BJ (cell line): ENCODE data around the genes ADGRV1 and GPR150.

- CAGE, long polyA plus RNA, result no peak
- RRBS, result no CpG with 5 or more reads among the region's 2 CpGs
These were observed 6.9 kb downstream of the LYSMD3 start for GRCh38 chr5:90522274-90523087.

DNA sequence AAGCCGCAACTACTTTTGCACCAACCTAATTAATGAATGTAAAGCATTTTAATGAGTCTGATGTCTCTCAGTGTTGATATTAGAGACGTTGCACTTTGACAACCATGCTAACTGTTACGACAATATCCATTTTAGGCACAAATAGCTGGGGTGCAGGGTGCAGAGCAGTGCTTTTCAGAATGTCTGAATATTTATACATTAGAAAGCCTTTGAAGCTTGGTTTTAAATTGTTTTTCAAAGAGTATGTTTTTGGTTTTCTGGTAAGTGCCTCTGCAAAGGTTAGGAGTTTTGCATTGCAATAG, 1.0 kb upstream of the LYSMD3 start:
- CAGE, long polyA plus RNA, result no peak
- RRBS, result no CpG with 5 or more reads among the region's 3 CpGs

DNA sequence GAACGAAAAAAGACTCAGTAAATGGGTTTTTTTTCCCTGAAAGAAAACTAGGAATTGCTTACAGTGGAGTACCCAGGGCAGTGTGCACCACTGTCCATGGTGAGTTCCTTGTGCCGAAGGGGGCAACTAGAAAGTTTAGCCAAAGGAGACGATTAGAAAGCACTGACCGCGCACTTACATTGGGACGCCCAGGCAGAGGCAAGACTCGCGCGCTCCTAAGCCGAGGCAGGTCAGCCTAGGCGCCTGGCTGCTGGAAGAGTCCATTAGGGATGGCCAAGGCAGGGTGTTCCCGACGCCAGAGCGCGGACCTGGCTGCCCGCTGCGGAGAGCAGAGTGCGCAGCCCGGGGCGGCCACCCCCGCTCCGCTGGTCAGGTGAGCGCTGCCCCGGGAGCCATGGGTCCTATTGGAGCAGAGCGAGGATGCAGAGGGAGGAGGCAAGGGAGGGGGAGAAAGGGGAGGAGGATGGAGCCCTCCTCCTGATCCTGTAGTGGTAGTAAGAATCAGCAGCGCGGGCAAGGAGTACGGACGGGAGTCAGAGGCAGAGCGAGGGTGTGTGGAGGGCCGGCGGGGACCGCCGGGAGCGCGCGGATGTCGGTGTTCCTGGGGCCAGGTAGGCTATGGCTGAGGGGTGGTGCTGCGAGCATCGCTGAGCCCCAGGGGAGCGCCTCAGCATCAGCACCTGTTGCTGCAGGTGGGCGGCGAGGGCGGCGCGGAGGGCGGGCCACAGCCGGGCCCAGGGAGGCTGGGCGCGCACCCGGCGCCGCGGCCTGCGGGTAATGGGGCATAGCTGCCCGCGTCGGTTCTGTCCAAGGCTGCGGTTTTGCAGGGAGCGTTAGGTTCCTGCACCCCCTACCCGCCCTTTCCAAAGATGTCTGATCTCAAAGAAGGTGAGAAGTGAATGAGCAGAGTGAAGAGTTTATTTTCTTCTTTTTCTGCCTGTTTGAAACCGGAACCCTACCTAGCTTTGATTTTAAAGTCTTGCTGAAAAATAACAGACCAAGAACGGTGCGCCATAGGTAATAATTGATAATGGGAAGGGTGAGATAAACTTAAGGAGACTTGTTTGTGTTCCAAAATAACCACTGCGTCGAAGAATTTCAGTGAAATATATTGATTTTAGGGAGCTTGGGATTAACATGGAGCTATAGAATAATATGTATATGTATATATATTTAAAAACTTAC, at the start of gene ADGRV1:
ADGRV1 (plus strand) TSS at position 491 of the 1,185 bp plus-strand sequence.
- CAGE, long polyA plus RNA, result no peak
- RRBS, result 6% methylated on average over 6 of the region's 66 CpGs

DNA sequence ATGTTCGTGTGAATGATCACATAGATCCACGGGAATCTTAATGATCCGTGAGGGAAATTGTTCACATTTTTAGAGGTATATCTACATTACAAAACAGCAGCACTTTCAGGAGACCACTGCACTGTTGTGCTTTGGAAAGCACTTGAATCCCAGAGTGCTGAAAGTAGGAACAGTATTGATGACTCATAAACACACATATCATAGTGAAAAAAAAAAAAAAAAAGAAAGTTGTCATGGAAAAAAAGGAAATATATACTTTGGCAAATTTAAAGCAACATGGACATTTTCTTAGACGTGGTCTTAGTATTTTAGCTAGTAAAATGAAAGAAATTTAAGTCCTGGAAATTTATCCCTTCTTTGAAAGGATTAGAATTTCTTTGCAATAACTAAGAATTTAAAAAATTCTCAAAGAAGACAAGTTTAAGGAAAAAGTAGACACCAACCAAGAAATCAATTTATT, 55.4 kb downstream of the ADGRV1 start:
- CAGE, long polyA plus RNA, result no peak
- RRBS, result no CpG with 5 or more reads among the region's 4 CpGs

DNA sequence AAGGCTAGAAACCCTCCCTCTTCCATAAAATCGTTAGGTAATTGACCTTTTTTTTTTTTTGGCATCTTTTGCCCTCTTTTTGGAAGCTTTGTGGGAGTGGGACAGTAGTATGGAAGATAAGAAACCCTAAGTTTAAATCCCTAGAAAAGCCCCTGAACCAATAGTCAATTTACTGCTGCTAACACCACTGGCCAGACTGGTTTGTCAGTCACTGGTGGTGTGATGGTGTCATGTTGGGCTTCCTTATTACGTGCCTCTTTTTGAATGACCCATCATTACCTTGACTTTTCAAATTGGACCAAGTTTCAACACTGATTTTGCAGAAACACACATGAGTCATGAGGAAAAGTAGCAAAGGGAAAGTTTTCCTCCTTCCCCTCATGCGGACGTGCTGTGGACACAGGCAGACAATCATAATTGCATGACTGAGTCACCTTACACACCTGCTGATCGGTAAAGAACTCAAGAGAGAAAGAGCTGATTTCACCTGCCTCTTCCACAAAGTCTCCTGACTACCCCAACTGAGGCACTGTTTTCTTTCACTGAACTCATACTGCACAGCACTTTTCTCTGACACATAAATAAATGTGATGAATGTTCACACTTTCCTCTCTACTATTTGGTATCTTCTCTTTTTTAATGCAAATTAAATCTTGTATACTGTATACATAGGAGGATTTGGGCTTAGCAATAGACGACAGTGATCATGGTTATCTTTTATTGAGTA, 324.5 kb downstream of the ARRDC3 start:
- CAGE, long polyA plus RNA, result no peak
- RRBS, result no CpG with 5 or more reads among the region's 6 CpGs

DNA sequence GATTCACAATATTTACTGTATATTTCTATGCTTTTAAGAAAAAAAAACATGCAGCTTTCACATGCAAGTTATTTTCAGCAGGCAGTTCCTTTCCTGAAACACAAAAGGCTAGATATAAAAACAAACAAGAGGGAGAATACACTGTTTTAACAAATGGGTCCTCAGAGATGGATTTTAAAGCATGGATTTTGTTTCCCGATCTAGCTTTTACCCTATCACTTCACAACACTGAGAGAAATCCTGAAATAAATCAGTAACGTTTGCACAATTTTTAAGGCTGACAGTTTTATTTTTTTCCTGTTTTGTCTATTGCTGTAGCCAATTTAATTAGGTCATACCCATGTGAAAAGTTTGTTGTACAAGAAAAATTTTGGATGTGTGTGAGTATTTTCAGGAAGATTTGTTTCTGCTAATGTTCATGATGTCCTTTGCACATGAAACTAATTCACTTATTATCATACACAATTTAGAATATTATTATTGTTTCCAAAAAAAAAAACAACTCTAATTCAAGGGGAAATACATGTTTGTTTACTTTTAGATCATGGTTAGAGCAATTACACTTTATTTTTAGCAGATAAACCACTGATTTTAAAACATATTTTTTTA, 237.9 kb downstream of the ARRDC3 start:
- CAGE, long polyA plus RNA, result no peak
- RRBS, result no CpG with 5 or more reads among the region's 2 CpGs

DNA sequence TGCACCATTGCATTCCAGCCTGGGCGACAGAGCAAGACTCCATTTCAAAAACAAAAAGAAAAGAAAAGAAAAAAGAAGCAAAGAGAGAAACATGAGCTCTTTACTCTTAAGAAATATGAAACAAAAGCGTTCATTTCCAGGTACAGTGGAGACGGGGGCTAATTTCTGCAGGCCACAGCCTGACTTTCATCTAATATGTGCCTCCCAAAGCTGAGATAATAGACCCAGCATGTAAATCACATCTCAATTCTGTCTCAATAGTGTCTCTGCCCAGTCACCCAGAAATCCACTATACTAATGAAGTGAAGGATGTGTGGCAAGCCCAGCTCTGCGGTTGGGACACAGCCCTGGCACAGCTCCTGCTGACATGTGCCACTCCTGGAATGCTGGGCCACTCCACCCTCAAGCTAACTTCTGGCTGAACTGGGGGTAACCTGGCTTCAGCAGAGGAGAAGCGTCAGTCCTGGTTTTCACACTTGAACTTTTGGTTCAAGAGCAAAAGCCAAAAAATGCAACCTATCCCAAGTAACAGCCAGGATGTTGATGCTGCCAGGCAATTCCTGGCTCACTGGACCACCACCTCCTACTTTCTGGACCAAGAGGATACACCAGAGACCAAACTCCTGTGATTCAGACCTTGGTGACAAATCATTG, 86.5 kb downstream of the ARRDC3 start:
- CAGE, long polyA plus RNA, result no peak
- RRBS, result no CpG with 5 or more reads among the region's 5 CpGs

DNA sequence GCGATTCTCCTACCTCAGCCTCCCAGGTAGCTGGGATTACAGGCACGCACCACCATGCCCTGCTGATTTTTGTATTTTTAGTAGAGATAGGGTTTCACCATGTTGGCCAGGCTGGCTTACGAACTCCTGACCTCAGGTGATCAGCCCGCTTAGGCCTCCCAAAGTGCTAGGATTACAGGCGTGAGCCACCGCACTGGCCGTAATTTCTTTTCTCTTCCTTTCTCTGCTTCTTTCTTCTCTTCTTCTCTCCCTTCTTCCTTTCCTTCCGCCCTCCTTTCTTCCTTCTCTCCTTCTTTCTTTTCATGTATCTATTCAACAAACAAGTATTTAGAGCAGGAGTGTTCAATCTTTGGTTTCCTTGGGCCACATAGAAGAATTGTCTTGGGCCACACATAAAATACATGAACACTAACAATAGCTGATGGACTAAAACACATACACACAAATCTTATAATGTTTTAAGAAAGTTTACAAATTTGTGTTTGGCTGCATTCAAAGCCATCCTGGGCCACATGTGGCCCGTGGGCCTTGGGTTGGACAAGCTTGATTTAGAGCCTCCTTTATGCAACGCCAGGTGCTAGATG, 72.3 kb downstream of the ARRDC3 start:
- CAGE, long polyA plus RNA, result no peak
- RRBS, result no CpG with 5 or more reads among the region's 10 CpGs

- CAGE, long polyA plus RNA, result no peak
- RRBS, result no CpG with 5 or more reads among the region's 2 CpGs
These were observed 988.5 kb upstream of the ARRDC3 start for GRCh38 chr5:92371599-92371991.

DNA sequence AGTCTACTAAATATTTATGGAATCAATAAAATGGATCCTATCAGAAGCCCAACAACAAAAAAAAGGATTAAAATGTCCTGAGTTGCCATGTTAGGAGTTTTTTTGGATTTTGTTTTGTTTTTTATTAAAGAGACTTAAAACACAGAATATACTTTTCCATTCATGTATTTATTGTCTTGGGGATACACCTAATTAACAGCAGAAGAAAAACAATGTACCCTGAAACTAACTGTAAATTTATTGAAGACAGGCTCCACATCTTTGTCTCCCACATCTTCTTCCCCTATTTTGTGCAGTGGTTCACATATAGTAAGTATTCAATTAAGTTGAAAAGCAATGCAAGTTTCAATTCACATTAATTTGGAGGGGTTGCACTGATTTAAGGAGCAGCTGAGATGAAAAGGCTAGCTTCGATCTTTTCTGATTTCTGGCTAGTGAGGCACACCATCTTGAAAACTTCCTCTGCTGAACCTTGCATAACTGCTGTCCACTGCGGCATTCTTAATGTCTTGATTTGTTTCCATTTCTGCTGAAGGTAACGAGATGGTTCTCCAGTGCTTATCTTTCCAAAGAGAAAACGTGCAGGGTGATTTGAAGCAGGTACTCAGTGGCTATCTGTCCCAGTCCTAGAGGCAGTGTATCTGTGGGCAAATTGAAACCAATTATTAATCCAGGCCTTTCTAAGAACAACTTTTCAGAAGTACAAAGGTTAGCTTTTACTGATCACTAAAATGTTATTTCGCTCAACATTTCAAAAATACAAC, 172.0 kb upstream of the NR2F1 start:
- CAGE, long polyA plus RNA, result no peak
- RRBS, result no CpG with 5 or more reads among the region's 5 CpGs

GRCh38 chr5:93457579-93458220, 125.3 kb upstream of the NR2F1 start:
- CAGE, long polyA plus RNA, result no peak
- RRBS, result no CpG with 5 or more reads among the region's 17 CpGs

- CAGE, long polyA plus RNA, result no peak
- RRBS, result 61% methylated on average over 30 of the region's 83 CpGs
These were observed 12.1 kb upstream of the NR2F1 start for GRCh38 chr5:93570563-93571707.

- CAGE, long polyA plus RNA, result no peak
- RRBS, result no CpG with 5 or more reads among the region's 19 CpGs
These were observed 58.2 kb downstream of the POU5F2 start for GRCh38 chr5:93682918-93683966.

DNA sequence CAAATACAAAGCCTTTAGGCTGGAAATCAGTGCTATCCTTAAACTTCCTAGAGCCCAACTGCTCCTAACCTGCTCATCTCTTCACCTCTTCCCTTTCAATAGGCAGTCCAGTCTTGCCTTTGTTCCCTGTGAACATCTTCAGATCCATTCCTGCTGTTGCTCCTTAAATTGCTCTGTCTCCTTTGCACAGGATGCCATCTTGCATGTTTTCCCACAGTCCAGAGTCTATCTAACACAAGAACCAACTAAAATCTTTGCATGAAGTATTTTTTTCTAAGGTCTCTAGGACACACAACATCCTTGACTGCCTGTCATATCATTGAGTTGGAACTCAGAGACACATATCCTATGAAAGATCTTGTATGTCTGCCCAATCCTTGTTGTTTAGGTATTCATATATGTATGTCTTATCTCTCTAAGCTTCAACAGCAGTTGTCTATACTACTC, 34.1 kb upstream of the POU5F2 start:
- CAGE, long polyA plus RNA, result no peak

- CAGE, long polyA plus RNA, result no peak
- RRBS, result no CpG with 5 or more reads among the region's 5 CpGs
These were observed 151.3 kb downstream of the FAM172A start for GRCh38 chr5:93960136-93960567.

- CAGE, long polyA plus RNA, result no peak
- RRBS, result no CpG with 5 or more reads among the region's 1 CpG
These were observed 197.4 kb downstream of the MCTP1 start for GRCh38 chr5:95087547-95087815.

DNA sequence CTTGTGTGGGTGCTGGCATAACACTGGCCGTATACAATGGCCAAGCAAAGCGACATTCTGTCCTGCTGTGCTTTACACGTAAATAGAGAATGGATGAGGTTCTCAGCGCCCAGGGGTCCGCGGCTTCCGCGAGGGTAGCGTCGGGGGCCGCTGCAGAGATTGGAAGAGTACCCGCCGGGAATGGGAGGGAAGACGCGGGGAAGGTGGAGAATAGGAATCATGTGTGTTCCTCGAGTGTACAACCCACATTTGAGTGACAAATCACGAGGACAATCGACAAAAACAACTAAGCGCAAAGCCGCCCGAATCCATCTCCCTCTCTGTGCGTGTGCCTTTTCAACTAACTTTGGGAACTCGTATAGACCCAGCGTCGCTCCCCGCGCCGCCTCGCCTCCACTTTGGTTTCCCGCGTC, at the start of gene GPR150:
GPR150 (plus strand) TSS at position 267 of the 413 bp plus-strand sequence.
- CAGE, long polyA plus RNA, result no peak
- RRBS, result no CpG with 5 or more reads among the region's 31 CpGs

- CAGE, long polyA plus RNA, result no peak
- RRBS, result no CpG with 5 or more reads among the region's 4 CpGs
These were observed 15.5 kb downstream of the SPATA9 start for GRCh38 chr5:95666988-95667917.

- CAGE, long polyA plus RNA, result no peak
- RRBS, result no CpG with 5 or more reads among the region's 2 CpGs
These were observed 4.0 kb upstream of the RHOBTB3 start for GRCh38 chr5:95727172-95727578.

GRCh38 chr5:95731403-95732240, 486 bp downstream of the RHOBTB3 start:
- CAGE, long polyA plus RNA, result no peak
- RRBS, result under 1% methylated on average over 32 of the region's 87 CpGs